ENCODE data around the genes POLA1 and MAGEB1.

DNA sequence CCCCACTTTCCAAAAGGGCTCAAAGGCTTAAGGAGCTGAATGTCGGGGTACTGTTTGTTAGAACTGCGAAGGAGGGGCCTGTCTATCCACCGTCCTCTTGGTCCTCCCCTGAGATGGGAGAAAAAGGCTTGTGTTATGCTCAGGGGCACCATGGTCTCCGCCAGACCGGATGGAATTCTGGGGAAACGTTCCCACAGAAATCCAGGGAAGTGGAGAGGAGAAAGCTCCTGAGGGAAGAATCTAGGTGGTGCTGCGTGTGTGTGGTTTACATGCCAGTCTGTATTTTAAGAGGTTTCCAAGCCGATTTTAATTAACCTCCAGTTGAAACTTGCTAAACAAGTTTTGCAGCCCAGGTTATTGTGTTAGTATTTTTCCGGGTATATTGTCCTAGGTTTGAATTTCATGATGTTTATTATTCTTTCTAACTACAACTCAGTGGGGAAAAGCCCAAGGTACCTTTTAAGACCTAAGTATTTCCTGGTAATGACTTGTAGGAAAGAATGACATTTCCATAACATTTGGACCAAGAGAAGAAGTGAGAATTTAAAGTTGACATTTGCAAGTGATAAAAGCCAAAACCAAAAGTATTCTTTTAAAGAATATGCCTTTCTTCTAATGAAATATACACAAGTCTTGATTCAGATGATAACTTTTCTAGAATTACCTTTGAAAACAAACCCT, 14.4 kb downstream of the SAT1 start:
- CAGE, long polyA plus RNA = no peak
- RRBS = no CpG with 5 or more reads among the region's 9 CpGs

- CAGE, long polyA plus RNA = no peak
- RRBS = 2% methylated on average over 8 of the region's 38 CpGs
Observed at GRCh38 chrX:24024944-24025214, 2.1 kb downstream of the KLHL15 start.

GRCh38 chrX:24166222-24167113, 16.9 kb downstream of the ZFX start:
- CAGE, long polyA plus RNA = no peak
- RRBS = no CpG with 5 or more reads among the region's 5 CpGs

DNA sequence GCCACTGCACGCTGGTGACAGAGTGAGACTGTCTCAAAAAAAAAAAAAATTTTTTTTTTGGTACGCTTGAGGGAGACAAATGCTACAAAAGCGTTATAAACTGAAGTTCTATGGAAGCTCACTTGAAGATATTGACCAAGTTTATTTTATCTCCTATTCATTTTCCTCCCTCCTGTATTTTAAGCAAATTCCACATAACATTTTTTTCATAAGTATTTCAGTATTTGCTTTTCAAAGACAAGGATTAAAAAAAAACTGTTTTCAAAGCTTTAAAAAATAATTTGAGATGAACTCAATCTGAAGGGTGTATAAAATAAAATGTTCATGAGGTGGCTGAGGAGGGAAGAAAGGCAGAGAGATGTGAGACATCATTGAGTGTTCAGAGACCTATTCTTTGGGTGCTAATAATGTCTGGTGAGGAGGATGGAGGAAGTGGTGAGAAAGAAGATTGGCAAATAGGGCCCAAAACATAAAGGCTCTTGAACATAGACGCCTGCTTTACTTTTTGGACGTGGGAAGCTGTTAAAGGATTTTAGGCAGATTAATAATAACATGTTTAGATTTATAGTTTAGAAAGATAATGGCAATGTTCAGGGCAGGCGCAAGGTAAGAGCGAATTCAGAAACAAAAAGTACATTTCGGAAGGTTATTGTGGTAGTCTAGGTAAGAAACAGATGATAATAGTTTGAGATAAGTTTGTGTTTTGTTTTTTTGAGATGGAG, 38.8 kb downstream of the ZFX start:
- CAGE, long polyA plus RNA = no peak
- RRBS = no CpG with 5 or more reads among the region's 8 CpGs

DNA sequence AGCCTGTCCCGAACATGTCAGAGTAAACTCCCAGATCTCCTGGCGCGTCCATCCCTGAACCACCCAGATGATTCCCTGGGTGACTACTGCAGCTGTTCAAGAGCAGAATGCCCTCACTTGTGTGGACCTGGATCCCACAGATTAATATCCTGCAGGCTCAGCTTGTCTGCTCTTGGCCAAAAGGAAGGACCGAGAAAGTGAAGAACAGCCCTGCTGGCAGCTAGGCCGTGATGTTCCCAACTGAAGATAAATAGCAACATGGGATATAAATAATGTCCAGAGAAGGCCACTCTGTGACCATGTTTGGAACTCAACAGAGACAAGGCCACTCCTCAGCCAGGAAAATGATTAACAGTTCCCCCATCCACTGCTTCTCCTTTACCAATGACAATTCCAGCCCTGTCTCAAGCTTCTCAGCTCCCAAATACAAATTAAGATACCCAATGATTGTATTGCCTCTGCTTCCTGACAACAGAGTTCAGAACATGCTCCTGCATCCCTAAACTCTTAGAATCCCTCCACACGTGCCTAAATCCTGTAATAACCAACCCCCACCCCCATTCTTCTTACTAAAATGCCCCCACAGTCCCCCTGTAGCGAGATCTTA, 21.4 kb downstream of the SUPT20HL2 start:
- CAGE, long polyA plus RNA = no peak
- RRBS = no CpG with 5 or more reads among the region's 7 CpGs

DNA sequence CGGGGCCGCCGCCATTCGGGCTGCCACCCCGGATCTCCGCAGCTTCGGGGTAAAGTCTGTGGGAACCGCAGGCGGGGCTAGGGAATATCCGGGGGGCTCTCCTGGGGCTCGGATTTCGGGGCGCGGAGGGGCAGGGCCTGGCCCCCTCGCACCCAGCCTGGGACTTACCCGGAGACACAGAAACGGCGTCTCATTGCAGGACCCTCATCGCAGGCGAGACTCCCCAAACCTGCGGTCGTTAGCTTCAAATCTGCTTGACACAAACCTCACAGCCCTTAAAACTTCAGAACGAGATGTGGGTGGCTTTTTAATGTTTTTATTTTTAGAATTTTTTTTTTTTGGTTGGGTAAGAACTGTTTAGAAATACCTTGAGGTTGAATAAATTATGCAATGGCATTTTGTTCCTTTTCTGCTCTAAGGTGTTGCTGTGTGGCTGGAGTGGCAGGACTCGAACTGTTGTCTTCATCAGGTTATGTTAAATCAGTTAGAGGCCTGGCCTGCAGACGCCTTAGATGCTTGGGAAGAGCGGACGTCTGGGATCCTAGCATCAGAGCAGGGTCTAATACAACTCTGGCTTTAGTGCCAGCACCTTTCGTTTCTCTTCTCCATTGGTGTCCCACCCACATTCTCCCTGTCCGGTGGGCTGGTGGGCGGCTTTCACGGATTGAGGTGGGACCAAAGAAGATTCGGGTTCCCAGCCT, 657 bp downstream of the PDK3 start:
- CAGE, long polyA plus RNA = no peak
- RRBS = 3% methylated on average over 13 of the region's 32 CpGs

GRCh38 chrX:24693230-24694458, at the start of gene POLA1:
POLA1 (plus strand) TSS chrX:24693918.
- CAGE, long polyA plus RNA = start-site peak on the plus strand at chrX:24693908-24693948, 119 and 47 reads in 2 replicates
- RRBS = under 1% methylated on average over 24 of the region's 80 CpGs

DNA sequence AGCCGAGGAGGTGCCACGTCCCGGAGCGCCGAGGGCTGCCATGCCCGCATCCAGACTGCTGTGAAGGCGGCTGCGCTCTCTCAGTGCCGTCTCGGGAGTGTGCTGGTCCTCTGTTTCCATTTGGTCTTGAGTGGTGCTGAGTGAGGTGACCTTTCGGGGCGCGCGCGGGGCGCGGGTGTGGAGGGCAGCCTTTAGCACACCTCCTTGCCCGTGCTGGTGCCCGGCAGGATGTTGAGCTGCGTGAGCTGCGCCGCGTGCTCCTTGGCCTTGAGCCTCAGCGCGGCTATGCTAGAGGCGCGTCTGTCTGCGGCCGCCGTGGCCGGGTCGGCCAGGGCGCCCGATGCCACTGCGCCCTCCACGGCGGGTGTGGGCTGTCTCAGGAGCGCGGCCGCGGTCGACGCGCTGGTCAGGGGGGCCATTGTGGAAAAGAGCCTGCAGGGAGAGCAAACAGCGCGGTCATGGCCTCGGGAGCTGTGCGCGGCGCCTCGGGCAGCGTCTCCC, 11.2 kb downstream of the ARX start:
- CAGE, long polyA plus RNA = no peak
- RRBS = 3% methylated on average over 11 of the region's 52 CpGs

DNA sequence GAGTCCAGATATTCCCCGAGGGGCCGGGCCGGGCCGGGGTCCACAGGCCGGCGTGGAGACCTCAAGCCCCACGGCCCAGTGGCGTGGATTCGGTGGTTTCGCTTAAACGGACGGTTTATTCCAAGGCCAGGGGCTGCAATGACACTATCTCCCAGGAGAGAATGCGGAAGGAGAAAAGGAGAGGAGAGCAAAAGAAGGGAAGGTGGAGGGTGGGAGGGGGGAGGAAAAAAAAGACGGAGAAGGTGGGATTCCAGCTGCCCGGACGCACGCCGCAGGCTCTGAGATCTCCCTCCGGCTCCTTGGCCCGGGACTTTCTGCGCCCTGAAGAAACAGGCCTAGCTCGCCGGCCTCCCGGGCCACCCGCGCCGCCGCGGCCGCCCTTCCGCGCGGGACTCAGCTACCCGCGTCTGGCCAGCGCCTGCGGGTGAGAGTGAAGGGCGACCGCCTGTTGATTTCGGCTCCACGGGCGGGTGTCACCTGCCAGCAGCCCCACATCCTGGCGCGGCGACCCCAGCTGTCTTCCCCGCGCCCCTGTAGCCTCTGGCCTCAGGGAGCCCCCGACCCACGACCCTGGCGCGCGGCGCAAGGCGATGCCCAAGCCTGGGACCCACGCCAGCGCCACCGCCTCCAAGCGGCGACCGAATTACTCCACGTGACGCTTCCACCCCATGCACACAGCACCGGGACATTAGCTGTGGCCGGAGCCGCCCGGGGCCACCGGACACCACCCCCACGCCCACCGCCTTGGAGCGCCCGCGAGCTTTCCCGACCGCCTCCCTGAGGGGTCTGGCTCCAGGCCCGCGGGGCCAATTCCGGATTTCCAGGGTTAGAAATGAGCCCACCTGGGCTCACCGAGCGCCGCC, 10.4 kb downstream of the ARX start:
- CAGE, long polyA plus RNA = no peak
- RRBS = 3% methylated on average over 7 of the region's 80 CpGs

DNA sequence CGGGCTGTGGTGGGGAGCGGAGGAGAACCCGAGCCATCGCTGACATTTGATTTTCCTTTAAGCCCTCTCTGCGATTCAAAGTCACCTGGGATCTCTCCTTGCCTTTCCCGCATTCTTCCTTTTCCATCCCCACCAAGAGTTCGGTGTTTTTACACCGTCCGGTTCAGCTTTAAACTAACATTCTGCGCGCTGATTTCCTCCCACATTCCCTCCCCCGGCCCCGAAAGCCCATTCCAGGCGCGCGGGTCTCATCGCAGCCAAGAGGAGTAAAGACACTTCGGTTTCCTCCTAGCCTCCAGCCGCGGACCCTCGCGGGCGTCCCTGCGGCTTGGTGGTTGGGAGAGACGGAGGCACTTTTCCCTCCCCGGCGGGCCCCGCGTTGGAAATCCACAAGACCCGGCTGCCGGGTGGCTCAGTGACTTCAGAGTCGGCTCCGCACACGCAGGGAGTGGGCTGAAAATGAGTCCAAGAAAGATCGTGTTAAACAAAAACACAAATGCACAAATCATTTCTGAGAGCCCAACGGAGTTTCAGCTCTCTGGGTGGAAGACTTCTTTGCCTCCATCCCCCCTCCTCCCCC, 1.9 kb upstream of the ARX start:
- CAGE, long polyA plus RNA = no peak
- RRBS = no CpG with 5 or more reads among the region's 36 CpGs

DNA sequence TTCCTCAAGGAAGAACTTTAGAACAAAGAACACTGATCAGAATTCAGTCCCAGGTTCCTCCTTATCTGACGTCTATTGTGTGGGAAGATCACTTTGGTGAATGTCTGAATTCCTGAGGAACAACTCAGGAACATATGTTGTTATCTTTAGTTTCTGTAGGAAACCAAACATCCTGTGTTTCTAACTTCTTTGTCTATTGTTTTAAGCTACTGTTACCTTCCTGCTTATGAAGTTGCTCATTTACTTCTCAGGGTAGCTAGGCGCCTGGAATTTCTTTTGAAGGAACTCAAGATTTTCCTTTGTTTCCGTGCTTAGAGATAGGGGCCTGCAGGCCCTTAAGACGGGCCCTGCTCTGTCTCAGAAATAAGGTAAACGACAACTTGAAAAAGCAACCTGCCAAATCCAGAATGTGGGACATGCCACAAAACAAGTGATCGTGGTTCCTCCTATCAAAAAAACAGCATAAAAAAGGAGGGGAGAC, 46.2 kb downstream of the MAGEB5 start:
- CAGE, long polyA plus RNA = no peak
- RRBS = no CpG with 5 or more reads among the region's 6 CpGs

- CAGE, long polyA plus RNA = no peak
- RRBS = no CpG with 5 or more reads among the region's 8 CpGs
Observed at GRCh38 chrX:28157929-28158515, 176.8 kb upstream of the DCAF8L1 start.

DNA sequence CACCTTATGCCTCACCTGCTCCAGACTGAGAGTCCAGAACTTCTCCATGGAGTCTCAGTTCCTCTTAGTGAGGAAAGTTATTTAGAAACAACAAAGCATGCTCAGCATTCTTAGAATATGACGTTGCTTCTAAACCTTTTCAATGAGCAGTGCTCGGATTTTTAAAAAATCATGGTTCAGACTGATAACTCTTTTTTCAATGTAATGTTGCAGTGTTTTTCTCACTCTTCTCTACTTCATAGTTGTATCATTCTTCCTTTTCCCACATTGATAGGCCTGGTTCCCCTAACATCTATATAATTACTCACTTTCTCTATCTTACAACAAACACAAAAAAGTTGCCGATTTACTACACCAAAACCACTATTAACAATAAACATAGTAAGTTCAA, 106.2 kb upstream of the IL1RAPL1 start:
- CAGE, long polyA plus RNA = no peak
- RRBS = no CpG with 5 or more reads among the region's 3 CpGs

DNA sequence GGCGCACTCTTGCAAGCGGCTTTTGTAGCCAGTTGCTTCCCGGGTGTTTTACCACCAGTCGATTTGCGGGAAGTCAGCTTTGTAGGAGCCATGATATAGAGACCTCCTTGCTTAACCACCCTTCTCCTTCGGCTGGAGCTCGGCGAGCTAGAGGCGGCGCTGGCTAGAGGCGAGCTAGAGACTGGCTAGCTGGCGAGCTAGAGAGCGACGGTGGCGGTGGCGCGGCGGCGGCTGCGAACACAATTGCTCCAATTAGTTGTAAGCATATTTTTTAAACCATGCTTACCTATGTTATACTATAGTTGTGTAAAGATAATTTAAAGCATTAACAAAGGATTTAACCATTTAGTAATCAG, 72.1 kb downstream of the IL1RAPL1 start:
- CAGE, long polyA plus RNA = no peak
- RRBS = no CpG with 5 or more reads among the region's 20 CpGs

DNA sequence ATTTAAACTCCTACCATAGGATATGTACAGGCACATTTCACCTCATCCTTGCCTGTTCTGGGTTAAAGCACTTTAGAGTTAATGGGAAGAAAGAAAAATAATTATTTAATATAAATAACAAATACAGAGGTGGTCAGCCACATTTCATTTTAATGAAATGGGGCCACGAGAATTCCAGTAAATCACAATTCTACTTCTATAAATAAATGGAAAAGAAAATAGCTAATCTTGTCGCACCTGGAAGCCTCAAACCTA, 176.8 kb downstream of the IL1RAPL1 start:
- CAGE, long polyA plus RNA = no peak
- RRBS = no CpG with 5 or more reads among the region's 2 CpGs

GRCh38 chrX:30246514-30247532, at the start of gene MAGEB1:
MAGEB1 (plus strand) TSS chrX:30247146.
- CAGE, long polyA plus RNA = no peak
- RRBS = no CpG with 5 or more reads among the region's 45 CpGs

GRCh38 chrX:30617239-30617488, 36.1 kb upstream of the GK start:
- CAGE, long polyA plus RNA = no peak
- RRBS = no CpG with 5 or more reads among the region's 4 CpGs

GRCh38 chrX:31337902-31338139, 266.0 kb upstream of the FTHL17 start:
- CAGE, long polyA plus RNA = no peak
- RRBS = no CpG with 5 or more reads among the region's 2 CpGs

DNA sequence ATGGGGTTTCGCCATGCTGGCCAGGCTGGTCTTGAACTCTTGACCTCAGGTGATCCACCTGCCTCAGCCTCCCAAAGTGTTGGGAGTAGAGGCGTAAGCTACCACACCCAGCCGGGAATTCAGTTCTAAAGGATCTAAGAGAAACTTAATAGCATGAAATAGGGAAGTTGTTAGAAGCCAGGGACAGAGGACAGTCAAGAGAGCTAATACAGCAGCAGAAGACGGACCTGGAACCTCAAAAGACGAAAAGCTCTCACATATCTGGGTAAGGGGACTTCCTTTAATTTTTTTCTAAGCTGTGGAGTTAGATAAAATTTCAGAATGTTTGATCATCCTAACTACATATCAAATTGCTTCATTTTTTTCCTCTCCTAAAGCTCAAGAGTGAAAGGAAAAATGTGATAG, 427.8 kb upstream of the FTHL17 start:
- CAGE, long polyA plus RNA = no peak
- RRBS = no CpG with 5 or more reads among the region's 5 CpGs

GRCh38 chrX:31993644-31994029, 921.8 kb upstream of the FTHL17 start:
- CAGE, long polyA plus RNA = no peak
- RRBS = no CpG with 5 or more reads among the region's 4 CpGs